AG04450 (cell line): Measurements from ENCODE around the gene MAP2K5.

DNA sequence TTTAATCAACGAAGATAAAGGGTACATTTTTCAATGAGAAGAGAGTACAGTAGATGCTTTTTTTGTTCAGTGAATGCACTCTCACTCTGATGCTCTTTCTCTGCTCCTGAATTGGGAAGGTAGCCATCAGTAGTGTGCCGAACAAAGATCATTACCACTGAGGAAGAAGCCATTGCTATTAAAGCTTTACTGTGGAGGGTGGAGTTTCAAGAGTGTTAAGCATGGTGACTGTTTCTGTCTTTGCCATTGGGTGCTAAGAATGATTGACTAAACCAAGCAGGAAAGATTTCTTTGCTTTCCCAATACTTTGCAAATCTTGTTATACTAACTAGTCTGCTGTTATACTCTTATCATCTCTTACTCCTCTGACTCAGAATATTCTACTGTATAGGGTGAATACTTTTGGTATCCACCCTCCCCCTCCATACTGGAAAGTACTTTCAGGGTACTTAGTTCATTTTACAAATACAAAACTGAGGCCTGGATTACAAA lies 1.6 kb downstream of the RAB11A start:
- CAGE, long polyA plus RNA = no peak
- RRBS = no CpG with 5 or more reads among the region's 2 CpGs

DNA sequence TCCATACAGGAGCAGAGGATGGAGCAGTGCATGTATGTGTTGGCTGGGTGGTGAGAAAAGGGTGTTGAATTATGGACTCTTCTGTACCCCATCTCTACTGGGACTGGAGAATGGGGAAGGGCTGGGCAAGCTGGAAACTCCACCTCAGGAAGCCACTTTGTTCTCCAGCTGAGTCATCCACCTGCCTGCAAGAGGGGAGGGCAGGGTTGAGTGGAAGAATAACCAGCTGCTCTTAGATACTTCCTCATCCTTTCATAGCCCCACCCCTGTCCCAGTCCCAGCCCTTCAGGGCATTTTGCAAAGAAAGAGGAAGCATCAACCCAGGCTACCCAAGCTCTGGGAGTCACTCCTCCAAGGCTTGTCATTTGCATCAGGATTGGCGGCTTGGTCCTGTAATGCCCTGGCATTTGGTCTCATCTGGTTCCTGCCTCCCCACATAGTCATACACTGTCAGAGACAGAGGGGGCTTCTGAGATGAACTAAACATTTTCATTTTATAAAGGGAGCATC lies 33.1 kb downstream of the RAB11A start:
- CAGE, long polyA plus RNA = no peak
- RRBS = no CpG with 5 or more reads among the region's 1 CpG

GRCh38 chr15:65981814-65982765 lies 112.8 kb downstream of the RAB11A start:
- CAGE, long polyA plus RNA = no peak
- RRBS = 3% methylated on average over 18 of the region's 45 CpGs

DNA sequence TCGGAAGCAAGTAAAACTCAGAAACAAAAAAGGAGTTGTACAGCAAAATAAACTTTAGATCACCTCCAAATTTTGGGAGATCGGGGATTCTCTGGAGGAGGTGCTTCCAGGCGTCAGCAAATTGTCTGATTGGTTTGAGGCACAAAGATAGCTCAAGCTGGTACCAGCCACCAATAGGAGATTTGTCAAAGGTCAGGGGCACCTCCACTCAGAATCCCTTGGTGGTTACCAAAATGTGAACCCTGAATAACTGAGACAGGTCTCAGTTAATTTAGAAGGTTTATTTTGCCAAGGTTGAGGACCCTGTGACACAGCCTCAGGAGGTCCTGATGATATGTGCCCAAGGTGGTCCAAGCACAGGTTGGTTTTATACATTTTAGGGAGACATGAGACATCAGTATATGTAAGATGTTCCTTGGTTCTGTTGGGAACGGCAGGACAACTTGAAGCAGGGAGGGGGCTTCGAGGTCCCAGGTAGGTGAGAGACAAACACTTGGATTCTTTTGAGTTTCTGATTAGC lies 27.0 kb downstream of the SNAPC5 start:
- CAGE, long polyA plus RNA = no peak
- RRBS = no CpG with 5 or more reads among the region's 5 CpGs

DNA sequence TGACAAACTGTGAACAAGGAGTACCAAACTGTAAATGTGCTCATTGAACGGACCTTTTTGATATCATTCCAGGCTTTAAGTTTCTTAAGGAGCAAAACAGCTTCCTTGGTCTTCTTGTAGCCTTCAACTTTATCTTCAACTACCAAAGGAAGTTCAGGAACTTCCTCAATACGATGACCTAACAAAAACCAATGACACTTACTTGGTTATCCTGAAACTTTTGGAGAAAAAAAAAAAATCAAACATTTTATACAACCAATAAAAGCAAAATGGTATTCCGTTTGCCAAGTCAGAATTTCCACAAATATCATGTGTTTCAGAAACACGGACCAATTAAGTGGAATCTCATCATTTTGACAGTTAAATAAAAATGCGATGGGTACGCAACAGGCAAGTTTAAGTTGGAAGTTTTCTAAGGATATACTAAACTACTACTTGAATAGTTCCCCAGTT lies 2.9 kb downstream of the RPL4 start:
- CAGE, long polyA plus RNA = no peak
- RRBS = no CpG with 5 or more reads among the region's 6 CpGs

DNA sequence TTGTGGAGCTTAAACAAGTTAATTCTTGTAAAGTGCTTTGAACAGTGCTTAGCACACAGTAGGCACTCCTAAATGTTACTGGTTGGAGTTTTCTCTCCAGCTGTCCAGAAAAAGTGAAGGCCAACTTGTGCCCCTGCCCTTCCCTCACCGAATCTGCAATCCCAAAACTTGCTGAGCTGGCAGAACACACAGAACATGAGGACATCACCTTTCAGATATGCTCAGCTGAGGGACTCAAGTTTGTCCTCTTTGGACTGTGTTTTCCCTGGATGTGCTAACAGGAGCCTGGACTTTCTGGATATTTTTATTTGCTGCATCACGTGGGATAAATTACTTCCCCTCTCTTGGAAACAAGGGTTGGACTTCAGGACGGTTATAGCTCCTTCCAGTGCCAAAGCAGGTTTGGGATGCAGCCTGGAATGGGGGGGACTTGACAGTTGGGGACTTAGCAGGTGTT lies 59.5 kb upstream of the SMAD6 start:
- CAGE, long polyA plus RNA = no peak
- RRBS = no CpG with 5 or more reads among the region's 3 CpGs

DNA sequence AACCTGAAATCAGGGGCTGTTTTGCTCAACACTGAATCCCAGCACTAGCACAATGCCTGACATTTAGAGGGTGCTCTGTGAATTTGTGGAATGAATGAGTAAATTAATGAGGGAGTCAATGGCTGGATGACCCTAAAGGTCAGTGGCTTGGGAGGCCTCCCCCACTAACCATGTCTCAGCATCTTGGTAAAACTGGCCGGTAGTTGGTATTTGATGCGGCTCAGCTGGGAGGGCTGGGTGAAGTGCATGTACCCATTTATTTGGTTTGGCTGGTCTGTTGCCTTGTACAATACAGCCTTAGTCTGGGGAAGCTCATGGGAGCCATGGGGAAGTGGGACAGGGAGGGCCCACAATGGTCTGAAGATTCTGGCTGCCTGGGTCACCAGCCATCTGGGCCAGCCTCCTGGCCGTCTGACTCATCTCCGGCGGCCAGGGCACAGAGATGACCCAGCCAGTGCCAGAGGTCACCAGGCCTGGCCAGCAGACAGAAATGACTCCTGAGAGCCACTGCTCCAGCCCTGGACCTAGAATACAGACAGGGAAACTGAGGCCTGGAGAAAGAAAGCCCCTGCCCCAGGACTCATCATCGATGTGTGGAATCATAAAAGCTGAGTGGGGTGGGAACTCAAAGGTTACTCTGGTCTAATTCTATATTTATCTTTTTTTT lies 51.6 kb upstream of the SMAD6 start:
- CAGE, long polyA plus RNA = no peak
- RRBS = no CpG with 5 or more reads among the region's 6 CpGs

DNA sequence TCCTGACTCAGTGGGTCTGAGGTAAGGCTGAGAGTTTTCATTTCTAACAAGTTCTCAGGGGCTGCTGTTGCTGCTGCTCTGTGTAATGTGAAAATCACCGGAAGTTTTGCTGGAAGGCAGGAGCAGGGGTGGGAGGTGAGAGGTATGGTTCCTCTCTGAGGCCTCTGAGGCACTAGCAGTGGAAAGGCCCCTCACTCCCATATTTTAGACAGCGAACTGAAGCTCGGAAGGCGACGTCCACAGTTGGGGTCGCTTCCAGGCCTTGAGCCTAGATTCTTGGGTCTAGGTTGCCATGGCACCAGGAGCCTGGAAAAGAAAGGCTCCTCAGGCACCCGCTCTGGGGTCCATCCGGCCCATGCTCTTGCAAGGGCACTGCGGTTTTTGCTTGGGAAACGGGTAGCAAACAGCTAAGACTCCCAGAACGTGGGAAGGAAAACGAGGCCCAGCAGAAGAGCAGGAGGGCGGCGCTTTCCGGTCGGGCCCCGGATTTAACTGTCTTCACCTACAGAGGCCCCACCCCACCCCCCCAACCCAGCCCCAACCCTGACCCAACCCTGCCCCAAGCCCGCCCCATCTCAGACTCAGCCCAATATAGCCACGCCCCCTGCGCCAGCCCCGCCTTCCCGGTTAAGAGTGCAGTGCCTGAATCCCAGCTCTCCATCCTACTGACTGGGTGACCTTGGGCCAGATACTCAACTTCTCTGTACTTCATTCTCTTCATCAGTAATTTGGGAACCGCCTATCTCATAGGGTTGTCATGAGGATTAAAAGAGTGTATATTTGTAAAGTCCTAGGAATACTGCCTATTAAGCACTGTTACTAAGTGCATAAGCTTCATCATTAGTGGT lies 28.6 kb upstream of the SMAD6 start:
- CAGE, long polyA plus RNA = no peak
- RRBS = no CpG with 5 or more reads among the region's 23 CpGs

GRCh38 chr15:66707207-66707909 lies 5.3 kb downstream of the SMAD6 start:
- CAGE, long polyA plus RNA = no peak
- RRBS = 9% methylated on average over 4 of the region's 17 CpGs

- CAGE, long polyA plus RNA = no peak
- RRBS = no CpG with 5 or more reads among the region's 5 CpGs
Measured at GRCh38 chr15:66718672-66719244, 16.7 kb downstream of the SMAD6 start.

DNA sequence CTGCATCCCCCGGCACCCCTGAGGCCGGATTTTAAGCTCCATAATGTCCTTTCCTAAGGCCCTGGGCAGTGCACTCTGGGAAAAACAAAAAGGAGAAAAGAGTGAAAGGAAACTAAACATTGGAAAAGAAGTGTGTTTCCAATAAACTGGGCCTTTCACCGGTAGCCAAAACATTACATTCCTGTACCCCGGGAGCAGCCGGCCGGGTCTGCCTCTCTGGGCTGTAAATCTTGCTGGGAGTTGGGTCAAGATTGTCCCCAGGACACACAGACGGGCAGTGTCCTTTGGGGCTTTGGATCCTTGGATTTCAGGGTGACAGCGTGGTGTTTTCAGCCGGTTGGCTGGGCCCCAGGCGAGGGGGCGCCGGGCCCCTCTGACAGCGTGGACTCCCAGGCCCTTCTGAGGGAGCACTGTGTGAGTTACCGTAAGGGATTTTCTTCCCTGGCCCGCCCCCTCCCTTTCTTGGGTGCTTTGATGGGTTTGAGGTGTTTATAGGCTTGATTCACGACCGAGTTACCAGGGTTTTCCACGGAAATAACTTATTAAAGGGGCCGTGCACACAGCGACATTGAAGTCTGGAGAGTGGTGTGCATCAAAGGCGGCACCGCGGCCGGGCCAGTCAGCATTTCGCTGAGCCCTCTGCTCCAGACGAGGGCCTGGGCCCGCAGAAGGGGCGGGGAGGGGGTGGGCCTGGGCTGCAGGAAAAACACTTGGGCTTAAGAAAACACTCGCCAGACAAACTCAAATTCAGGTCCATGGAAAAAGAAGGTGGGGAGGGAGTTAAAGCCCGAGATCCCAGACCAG lies 27.4 kb downstream of the SMAD6 start:
- CAGE, long polyA plus RNA = no peak
- RRBS = no CpG with 5 or more reads among the region's 30 CpGs

DNA sequence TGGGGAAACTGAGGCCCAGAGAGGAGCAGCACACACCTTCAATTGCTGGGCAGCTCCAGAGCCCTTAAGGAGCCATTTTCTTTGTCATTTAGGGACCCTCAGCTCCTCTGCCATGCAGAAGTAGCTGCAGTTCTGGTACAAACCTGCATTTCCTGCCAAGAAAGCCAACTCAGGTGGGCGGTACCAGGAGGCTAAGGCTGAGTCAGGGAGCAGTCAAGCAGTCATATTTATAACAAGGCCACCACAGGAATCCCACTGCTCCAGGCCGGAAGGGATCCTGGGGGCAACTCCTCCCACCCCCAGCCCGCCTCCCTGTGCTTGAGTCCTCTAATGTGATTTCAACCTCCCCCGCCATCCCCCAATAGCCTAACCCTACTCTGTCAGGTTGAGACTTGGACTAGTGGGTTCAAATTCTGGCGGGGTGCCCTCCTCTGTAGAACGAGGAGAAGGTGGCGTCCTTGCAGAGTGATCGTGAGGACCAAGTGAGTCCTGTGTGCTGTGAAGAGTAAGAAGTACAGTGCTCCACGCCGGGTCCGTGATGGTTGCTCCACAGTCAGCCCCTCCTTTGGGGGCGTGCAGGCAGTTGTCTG lies 78.1 kb downstream of the SMAD6 start:
- CAGE, long polyA plus RNA = no peak
- RRBS = no CpG with 5 or more reads among the region's 12 CpGs

- CAGE, long polyA plus RNA = no peak
- RRBS = 5% methylated on average over 2 of the region's 30 CpGs
Measured at GRCh38 chr15:66850896-66851645, 149.0 kb downstream of the SMAD6 start.

DNA sequence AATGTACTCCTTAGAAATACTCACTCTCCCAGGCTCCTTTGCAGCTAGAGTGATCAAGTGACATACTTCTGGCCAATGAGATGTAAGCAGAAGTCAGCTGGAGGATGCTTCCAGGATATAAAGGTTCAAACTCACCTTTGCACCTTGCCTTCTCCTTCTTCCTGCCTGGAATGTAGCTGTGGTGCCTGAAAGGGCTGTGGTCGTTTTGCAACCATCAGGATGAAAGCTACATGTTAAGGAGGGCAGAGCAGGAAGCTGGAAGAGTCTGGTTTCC lies 126.9 kb upstream of the SMAD3 start:
- CAGE, long polyA plus RNA = no peak
- RRBS = no CpG with 5 or more reads among the region's 1 CpG

- CAGE, long polyA plus RNA = no peak
- RRBS = no CpG with 5 or more reads among the region's 13 CpGs
Measured at GRCh38 chr15:67033922-67034344, 31.5 kb upstream of the SMAD3 start.

DNA sequence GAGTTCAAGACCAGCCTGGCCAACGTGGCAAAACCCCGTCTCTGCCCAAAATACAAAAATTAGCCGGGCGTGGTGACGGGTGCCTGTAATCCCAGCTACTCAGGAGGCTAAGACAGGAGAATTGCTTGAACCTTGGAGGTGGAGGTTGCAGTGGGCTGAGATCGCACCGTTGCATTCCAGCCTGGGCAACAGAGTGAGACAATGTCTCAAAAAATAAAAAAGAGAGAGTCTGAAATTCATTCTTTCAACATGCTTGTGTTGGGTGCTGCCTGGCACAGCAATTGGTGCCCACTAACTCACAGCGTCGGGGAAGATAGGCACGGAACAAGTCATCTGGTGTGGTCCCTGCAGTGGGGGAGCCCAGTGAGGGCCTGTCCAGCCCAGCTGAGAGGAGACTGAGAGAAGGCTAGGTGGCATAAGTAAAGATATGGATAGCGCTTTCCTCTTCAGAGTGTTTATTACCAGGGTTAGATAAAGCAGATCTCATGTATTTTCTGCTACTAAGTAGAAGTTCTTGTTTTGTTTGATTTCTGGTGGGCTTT lies 52.6 kb downstream of the SMAD3 start:
- CAGE, long polyA plus RNA = no peak
- RRBS = no CpG with 5 or more reads among the region's 11 CpGs

- CAGE, long polyA plus RNA = no peak
- RRBS = 9% methylated on average over 3 of the region's 20 CpGs
Measured at GRCh38 chr15:67137672-67138688, 72.6 kb downstream of the SMAD3 start.

- CAGE, long polyA plus RNA = no peak
- RRBS = no CpG with 5 or more reads among the region's 10 CpGs
Measured at GRCh38 chr15:67146884-67147383, 81.5 kb downstream of the SMAD3 start.

DNA sequence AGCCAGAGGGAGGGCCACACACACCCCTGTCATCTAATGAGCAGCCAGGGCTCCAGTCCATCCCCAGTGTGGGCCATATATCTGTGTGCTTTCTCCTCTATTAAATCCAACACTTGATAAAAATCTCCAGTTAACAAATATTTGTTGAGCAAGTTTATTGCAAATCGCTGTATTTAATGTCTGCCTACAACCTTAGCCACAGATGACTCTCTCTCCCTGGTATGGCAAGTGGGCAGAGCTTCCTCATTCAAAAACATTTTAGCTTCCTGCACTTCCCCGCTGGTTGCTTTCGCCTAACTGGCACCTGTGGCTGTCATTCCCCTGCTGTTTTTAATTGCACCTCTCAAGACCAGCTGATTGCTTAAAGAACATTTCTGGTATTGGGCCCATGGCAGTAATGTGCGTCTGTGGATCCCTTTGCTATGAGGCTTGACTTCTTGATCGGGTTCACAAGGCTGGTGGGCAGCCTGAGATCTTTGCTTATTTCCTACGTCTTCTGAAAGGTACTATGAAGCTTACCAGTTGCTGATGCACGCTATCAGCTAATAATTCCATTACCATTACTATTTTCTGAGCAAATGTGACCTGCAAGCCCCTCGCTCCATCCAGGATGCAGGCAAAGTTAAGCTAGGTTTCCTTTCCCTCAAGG lies 83.0 kb downstream of the SMAD3 start:
- CAGE, long polyA plus RNA = no peak
- RRBS = no CpG with 5 or more reads among the region's 8 CpGs

DNA sequence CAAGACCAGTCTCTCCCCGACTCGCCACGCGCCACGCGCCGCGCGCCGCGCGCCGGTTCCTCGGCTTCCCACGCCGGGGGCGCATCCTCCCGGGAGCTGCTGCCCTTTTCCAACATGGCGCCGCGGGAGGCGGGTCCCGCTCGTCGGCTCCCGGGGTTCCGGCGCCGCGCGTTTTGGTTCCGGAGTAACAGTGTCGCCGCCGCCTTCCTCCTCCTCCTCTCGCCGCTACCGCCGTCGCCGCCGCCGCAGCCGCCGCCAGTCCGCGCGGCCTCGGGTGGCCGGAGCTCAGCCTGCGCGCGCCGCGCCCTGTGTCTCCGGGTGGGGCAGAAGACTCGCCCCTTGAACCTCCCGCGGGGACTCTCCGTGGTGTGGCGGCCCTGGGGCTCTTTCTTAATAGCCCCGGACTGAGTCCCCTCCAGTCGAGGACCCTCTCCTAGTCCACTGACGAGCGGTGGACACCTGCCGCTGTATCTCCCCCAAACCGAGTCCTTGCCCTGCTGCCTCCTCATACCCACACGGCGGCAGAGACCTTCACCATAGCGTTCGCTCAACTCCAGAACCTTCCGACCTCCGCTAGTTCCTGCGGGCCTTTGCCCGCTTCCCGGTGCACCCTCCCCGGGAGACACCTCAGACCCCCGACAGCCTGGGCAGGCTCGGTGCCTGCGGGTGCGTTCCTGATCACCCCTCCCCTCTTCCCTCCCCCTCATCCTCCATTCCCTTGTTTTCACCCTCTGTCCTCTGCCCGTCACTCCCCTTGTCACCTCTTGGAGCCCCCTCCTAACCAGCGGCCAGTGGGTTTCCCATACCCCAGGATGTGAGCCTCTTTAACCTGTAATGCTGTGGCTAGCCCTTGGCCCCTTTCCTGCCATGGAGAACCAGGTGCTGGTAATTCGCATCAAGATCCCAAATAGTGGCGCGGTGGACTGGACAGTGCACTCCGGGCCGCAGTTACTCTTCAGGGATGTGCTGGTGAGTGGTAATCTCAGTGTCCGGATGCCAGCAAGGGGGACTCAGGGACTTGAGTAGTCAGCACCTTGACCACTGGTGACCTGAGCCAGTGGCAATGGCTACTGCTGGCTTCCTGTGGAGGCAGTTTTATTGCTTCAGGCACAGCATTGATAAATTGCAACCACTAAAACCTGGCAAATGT lies at the start of gene MAP2K5:
Gene MAP2K5 (plus strand): TSS at position 202 of the 1,150 bp plus-strand sequence.
- CAGE, long polyA plus RNA = no peak
- RRBS = 2% methylated on average over 24 of the region's 89 CpGs